Measurements from ENCODE around the genes ZNF717 and OR5K4.

GRCh38 chr3:73521822-73522236, 102.9 kb downstream of the PDZRN3 start:
- RRBS = no CpG with 5 or more reads among the region's 6 CpGs

DNA sequence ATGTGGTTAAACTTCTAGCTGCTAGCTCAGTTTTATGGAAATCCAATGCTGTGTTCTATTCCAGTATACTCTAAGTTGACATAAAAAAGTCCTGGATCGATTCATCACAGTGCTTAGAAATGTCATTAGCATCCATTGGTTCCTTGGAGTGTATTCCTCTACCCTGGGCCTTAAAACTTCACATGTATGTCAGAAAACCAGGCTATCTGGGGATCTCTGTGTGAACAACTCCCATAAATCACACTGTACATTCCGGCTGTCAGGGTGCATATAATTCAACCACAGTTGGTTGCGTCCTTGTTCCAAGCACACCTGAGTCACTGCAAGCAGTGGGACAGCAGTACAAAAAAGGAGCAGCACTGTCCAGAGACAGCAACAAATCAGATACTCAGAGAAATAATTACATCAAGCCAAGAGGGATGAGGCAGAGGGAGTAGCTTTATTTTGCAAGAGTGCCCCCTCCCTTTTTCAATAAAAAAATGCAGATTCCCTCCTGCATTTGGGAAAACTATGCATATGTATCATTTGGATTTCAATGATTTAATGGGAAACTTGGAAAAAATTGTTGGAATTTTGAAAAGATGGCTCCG, 52.3 kb downstream of the PDZRN3 start:
- RRBS = 86% methylated on average over 1 of the region's 4 CpGs

DNA sequence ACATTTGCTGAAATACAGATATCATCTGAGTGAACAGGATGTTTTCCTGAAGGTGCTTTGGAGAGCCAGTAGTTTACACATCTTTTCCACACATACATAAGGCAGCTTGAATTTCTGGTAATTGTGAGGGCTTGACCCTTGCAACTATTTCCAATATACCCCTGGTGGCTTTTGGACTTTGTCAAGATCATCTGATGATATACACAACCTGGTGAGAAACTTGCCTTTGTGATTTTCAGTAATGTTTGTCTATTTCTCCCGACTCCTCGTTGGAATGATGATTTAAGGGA, 188.7 kb upstream of the PDZRN3 start:
- RRBS = no CpG with 5 or more reads among the region's 2 CpGs

DNA sequence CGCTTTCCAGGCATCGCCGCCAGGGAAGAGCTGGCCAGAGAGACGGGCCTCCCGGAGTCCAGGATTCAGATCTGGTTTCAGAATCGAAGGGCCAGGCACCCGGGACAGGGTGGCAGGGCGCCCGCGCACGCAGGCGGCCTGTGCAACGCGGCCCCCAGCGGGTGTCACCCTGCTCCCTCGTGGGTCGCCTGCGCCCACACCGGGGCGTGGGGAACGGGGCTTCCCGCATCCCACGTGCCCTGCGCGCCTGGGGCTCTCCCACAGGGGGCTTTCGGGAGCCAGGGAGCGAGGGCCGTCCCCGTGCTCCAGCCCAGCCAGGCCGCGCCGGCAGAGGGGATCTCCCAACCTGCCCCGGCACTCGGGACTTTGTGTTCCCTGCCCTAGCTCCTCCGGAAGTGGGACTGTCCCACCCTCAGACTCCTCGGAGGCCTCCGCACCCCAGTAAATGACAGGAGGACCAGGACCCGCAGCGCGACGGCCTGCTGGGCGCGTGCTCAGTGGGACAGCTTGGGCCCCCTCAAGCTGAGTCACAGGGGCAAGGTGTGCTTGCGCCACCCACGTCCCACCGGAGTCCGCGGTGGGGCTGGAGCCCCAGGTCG, 5.2 kb downstream of the FRG2C start:
- RRBS = 72% methylated on average over 5 of the region's 49 CpGs

DNA sequence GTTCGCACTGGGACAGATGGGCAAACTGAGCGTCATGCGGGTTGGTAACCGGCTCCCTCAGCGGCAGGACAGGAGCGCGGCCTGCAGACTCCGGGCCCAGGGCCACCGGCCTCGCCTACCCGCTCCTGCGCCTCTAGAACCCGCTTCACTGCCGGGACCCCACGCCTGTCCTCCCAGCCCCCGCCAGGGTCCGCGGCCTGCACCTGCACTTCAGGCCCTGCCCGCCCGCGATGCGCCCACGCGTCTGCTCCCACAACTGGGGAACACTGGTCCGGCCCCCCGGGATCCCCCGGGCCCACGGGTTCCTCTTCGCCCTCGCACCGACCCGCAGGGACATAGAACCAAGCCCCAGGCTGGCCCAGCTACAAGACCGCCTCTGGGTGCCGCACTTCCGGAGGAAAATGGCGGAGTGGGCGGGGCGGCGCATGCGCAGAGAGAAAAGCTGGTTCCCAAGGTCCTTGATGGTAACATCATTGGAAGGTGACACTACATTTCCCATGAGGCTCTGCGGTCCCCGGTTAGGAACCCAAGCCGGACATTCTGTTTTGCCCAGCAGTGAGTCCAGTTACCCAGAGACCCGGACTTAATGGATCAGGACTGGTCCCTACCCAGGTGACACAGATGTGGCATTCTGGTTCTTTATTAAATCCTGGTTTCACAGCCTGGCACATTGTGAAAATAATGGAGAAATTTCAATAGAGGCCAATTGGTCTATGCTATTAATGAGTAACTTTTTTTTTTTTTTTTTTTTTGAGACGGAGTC, at the start of gene ZNF717:
Gene ZNF717 (minus strand): TSS at position 369 of the 763 bp plus-strand sequence.
- RRBS = no CpG with 5 or more reads among the region's 45 CpGs

DNA sequence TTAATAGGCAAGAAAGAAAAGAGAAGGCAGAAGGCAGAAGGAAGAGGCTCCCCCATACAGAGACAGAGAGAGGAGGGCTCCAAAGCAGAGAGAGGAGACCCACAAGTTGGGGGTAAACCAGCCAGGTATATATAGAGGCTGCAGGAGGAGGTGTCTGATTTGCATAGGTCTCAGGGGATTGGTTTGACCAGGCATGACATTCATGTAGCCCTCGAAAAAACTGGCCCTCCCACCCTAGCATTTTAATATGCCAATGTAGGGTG, 1028.2 kb downstream of the ROBO2 start:
- RRBS = no CpG with 5 or more reads among the region's 1 CpG

- RRBS = no CpG with 5 or more reads among the region's 4 CpGs
Measured at GRCh38 chr3:81622121-81622958, 139.1 kb downstream of the GBE1 start.

DNA sequence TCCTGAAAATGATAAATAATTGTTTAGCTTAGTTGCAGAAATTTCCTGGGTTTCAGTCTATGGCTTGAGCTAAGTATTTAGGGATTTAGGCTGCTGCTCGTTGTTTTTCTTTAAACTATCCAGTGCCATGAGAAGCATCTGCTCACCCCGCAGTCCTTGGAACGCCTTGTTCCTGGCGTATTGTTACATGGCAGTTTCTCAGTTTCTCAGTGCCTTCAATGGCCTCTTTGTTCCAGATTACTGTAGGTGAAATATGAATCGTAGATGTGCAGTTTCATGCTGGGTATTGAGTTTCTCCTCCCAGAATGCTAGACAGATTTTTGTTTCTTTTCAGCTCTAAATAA, 269.5 kb upstream of the GBE1 start:
- RRBS = no CpG with 5 or more reads among the region's 5 CpGs

- RRBS = no CpG with 5 or more reads among the region's 10 CpGs
Measured at GRCh38 chr3:84548516-84549048, 410.2 kb upstream of the CADM2 start.

DNA sequence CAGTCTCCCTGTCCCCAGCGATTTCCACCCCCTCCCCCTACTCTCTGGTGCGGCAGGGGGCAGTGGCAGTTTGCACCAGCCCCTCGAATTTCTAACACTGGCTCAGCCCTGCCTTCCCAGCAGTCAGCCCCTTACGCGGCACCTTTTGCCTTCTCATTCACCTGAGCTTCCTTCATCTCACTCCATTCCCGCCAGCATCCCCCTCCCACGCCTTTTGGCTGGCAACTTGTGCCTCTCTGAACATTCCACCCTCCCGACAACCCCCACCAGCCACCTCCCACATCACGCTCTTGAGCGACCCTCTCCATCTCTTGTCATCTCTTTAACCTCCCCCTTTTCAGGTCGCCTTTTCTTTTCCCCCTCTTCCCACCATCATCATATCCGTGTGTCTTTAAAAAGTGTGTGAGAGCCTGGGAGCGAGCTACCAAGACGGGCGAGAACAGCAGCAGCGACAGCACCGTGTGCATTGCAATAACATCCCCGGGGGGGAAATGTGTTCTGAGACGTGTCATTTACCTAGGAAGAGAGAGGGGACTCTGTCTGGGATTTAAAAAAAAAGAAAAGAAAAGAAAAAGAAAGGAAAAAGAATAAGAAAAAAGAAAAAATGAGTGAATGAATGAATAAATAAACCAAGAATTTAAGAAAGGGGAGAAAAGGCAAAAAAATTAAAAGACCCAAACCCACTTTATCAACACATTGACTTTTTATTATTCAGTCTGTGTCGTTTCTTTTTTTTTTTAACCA, 1.1 kb downstream of the CADM2 start:
- RRBS = no CpG with 5 or more reads among the region's 20 CpGs

DNA sequence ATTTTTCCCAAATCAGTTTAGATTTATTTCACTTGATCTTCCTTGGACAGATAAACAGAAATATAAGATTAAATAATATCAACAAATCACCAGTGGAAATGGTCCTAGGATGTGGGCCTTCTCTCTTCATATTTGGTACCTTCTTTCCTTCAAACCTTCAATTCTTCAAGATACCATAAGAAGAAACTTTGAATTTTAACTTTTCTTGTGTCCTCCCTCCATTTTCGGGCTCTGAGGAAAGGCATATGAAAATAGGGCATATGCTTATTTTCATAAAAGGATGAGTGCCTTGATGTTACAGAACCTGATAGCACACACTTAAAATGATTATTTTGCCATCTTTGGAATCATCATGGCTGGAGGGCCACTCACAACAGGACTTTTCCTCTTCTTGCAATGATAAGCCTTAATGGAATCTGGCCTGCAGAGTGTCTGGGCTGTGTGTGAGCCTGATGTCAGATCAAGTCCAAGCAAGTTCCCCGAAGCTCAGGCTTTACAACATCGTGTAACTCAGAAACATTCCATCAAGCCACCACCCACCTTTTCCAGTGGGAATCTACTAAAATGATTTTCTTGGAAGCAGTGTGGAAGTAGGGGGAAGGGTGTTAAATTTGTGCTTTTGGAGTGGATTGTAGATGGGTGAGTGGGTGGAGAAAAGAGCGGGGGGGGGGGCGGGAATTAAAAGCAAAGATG, 53.9 kb downstream of the VGLL3 start:
- RRBS = no CpG with 5 or more reads among the region's 5 CpGs

- RRBS = no CpG with 5 or more reads among the region's 5 CpGs
Measured at GRCh38 chr3:86942793-86943724, 47.9 kb downstream of the VGLL3 start.

DNA sequence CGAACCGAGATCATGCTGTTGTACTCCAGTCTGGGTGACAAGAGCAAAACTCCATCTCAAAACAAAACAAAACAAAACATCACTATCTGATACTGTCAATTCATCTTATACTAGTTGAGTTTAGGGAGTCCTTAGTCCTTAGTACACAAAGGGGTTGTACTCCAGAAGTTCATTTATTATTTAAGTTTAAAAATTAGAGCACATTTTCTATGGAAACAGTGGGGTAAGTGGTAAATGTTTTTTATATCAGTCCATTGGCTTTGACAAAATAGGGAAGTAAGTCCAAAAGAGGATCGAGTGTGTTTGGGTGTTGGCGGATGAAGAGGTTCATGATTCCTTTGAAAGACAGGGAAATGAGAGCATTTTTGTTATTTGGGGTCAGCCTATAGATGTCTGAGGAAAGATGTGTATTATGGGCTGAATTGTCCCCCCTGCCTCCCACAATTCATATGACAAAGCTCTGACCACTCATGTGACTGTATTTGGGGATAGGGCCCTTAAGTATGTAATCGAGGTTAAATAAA, 9.7 kb downstream of the CHMP2B start:
- RRBS = no CpG with 5 or more reads among the region's 5 CpGs

DNA sequence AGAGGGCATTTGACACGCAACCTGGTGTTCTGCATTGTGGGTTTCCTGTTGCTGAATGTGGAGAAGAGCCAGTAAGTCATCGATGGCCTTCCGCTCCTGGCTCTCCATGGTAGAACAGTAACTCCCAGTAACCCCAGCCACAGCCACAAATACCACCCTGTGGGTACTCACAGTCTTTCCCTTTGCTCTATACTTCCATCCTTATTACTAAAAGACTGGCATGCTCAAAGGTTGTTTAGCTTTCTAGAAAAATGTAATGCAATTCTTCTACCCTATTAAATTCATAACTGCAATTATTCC, 61.4 kb downstream of the CGGBP1 start:
- RRBS = no CpG with 5 or more reads among the region's 3 CpGs

DNA sequence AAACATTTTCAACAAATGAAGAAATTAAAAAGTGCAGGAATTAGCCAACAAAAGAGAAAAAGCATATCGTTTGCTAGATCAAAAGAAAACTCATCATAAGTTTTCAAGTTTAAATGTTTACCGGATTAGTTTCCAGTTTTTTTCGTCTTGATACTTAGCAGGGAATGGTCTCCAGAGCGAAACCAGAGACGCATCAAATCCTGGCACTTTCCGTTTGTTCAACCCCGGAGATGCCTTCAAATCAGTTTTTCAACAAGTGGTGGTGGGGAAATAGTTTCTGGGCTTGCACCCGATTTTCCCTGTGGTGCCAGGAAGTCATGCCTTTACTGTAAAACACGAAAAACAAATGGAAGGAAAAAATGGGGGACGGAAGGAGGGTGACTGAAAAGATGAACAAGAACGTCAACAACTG, 901 bp downstream of the CGGBP1 start:
- RRBS = 4% methylated on average over 4 of the region's 11 CpGs

DNA sequence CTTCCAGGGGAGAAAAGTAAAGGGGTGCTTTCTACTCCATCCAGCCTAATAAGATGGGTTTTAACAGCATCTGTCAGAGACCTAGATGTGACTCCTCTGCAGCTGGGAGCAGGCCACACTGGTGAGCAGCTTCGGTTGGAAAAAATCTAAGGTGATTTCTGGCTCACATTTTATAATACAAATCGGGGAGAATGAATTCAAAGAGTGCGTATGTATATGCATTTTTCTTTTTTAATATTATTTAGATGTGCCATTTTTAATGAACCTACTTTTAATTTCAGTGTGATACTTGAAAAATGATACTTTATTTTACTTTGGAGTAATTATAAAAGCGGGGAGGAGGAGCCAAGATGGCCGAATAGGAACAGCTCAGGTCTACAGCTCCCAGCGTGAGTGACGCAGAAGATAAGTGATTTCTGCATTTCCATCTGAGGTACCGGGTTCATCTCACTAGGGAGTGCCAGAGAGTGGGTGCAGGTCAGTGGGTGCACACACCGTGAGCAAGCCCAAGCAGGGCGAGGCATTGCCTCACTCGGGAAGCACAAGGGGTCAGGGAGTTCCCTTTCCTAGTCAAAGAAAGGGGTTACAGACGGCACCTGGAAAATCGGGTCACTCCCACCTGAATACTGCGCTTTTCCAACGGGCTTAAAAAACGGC, 640.0 kb downstream of the EPHA3 start:
- RRBS = no CpG with 5 or more reads among the region's 16 CpGs

- RRBS = no CpG with 5 or more reads among the region's 9 CpGs
Measured at GRCh38 chr3:94058654-94059854, 3.7 kb downstream of the DHFR2 start.

GRCh38 chr3:98353641-98354051, at the start of gene OR5K4:
OR5K4 (plus strand) TSS chr3:98353854.
- RRBS = no CpG with 5 or more reads among the region's 3 CpGs